Epithelial cell of prostate (primary cell): ENCODE measurements around the genes RUVBL1 and ACAD9.

- RRBS: no CpG with 5 or more reads among the region's 4 CpGs
Observed at GRCh38 chr3:128113918-128114345, 9.7 kb downstream of the RUVBL1 start.

GRCh38 chr3:128123464-128124361, at the start of gene RUVBL1:
Gene RUVBL1, minus strand, starts transcription at chr3:128123812.
- RRBS: 1% methylated on average over 22 of the region's 56 CpGs

- RRBS: no CpG with 5 or more reads among the region's 8 CpGs
Observed at GRCh38 chr3:128151507-128152167, 1.6 kb upstream of the EEFSEC start.

DNA sequence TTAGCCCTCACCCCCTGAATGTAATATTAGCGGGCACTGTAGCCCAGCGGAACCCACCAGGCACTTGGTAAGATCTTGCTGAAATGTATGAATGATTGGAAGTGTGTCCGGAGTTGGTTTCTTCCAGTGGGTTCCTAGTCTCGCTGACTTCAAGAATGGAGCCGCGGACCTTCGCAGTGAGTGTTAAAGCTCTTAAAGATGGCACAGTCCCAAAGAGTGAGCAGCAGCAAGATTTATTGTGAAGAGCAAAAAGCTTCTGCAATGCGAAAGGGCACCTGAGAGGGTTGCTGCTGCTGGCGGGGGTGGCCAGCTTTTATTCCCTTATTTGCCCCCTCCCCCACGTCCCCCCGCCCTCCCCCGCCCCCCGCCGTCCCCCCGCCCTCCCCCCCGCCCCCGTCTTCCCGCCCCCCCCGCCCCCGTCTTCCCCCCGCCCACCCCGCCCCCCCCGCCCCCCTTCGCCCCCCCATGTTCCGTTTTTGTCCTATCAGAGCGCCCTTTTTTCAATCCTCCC, 671 bp upstream of the EEFSEC start:
- RRBS: no CpG with 5 or more reads among the region's 26 CpGs

GRCh38 chr3:128231451-128231996, 78.2 kb downstream of the EEFSEC start:
- RRBS: no CpG with 5 or more reads among the region's 6 CpGs

- RRBS: no CpG with 5 or more reads among the region's 6 CpGs
Observed at GRCh38 chr3:128412959-128413292, 53.8 kb downstream of the DNAJB8 start.

- RRBS: no CpG with 5 or more reads among the region's 5 CpGs
Observed at GRCh38 chr3:128478106-128478972, 11.6 kb upstream of the DNAJB8 start.

DNA sequence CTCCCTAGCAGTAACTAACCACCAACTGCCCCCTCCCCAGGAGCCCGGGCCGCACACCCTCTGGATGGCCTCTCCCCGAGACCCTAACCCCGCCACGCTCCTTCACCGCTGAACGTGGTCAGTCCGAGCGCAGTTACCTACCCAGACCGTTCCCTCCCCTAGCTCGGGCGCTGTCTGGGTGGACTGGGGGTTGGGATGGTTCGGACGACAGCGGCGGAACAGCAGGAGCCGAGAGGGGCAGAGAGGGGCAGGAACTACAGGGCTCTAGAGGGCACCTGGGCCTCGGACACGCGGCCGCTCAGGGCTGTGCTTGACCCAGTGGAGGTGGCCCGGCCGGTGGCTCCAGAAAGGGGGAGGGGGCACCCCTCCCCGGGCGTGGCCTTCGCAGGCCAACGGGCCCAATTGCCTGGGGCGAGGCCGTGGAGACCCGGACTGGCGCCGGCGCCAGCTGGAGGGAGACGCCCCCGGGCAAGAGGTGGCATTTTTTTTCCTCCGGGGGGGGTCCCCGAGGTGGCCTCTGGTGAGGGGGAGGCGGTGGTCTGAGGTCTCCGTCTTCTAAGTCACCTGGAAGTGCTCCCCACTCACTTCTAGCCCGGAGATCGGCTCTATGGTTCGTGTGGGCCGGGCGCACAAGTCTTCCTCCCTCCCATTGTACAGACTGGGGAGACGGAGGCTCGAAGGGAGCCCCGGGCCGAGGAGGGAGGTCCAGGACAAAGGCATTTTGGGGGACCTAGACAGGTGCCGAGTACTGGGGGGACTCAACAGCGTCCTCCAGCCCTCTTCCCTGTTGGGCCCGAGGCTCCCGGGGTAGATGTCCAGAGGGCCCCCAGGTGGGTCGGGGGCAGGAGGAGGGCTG, 4.6 kb downstream of the GATA2 start:
- RRBS: 2% methylated on average over 17 of the region's 53 CpGs

- RRBS: no CpG with 5 or more reads among the region's 10 CpGs
Observed at GRCh38 chr3:128523214-128523711, 30.3 kb upstream of the GATA2 start.

- RRBS: no CpG with 5 or more reads among the region's 42 CpGs
Observed at GRCh38 chr3:128653518-128654493, 3.2 kb upstream of the RPN1 start.

DNA sequence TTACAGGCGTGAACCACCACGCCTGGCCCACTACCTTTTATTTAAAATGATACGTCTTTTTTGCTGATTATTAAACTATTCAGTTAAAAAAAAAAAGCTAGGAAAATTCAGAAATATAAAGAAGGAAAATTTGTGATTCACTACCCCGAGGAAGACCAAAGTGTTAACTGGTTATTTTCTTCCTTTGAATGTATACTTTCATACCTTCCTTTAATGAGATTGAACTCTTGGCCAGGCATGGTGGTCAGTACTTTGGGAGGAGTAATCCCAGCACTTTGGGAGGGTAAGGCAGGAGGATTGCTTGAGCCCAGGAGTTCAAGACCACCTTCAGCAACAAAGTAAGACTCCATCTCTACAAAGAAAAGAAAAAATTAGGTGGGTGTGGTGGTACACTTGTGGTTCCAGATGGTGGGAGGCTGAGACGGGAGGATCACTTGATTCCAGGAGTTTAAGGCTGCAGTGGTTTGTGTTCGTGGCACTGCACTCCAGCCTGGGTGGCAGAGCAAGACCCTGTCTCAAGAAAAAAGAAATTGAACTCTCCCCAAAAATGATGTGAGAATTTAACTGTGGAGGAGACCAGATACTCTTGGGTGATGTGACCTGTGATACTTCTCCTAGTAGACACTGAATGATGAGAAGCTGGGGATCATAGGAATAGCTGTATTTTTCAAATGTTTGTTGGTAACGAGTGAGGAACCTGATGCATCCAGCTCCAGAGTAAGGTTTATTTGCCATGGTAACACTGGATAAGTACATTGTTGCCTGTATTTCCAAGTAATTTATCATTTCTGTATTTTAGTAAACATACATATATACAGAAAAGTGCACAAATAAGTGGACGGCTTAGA, 6.6 kb downstream of the RAB7A start:
- RRBS: no CpG with 5 or more reads among the region's 8 CpGs

DNA sequence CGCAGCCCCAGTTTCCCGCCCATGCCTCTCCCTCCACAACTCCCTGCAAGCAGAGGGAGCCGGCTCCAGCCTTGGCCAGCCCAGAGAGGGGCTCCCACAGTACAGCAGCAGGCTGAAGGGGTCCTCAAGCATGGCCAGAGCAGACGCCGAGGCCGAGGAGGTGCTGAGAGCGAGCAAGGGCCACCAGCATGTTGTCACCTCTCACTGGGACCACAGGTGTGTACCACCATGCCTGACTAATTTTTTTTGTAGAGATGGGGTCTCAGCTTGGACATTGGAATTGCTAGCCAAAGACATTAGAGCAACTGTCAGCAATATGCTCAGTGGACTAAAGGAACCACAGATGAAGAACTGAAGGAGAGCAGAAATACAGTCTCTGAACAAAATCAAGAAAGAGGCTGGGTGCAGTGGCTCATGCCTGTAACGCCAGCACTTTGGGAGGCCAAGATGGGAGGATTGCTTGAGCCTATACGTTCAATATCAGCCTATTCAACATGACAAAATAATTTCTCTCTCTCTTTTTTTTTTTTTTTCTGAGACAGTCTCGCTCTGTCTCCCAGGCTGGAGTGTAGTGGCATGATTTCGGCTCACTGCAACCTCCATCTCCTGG, 17.4 kb downstream of the RAB7A start:
- RRBS: no CpG with 5 or more reads among the region's 11 CpGs

GRCh38 chr3:128767035-128767939, 41.3 kb downstream of the RAB7A start:
- RRBS: no CpG with 5 or more reads among the region's 7 CpGs

DNA sequence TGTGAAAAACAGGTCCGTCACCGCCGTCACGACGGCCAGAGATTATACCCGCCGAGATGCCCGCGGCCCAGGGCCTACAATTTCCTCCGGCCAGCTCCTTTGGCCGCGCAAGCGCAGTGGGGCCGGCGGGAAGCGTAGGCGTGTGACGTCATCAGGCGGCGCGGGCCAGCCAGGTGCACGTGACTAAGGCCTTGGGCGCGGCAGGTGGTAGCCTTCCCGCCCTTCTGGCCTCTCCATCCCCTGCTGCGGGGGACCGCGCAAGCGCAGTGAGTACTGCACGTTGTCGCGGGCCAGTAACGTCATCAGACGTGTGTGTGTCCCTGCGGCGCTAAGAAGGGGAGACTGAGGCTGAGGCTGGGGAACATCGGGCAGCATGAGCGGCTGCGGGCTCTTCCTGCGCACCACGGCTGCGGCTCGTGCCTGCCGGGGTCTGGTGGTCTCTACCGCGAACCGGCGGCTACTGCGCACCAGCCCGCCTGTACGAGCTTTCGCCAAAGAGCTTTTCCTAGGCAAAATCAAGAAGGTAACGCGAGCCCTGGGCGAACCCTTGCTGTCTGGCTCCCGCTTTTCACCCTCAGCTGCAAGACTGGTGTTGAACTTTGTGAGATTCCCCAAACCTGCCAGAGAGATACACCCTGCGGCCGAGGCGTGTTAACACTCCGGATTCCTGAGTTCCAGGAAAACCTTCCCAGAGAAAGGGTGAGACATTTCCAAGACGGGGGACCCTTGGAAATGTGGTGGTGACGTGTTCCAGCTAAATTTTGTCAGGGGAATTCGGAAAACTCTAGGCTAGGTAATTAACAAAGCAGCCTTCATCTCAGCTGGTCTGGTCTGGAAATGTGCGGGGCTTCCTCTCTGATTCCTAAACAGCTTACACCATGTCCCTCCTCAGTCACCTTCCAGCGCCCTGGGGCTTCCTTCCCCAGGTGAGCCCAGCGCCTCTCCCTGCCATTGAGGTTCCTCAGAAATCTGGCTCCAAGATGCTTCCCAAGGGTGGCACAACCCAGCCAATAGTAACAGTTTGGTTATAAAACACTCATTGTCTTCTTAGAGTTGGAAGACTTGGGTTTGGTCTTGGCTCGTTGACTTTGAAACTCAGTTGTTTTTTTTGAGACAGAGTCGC, at the start of gene ACAD9:
TSS of gene ACAD9 (plus strand) at position 302 of the 1,123 bp plus-strand sequence.
- RRBS: no CpG with 5 or more reads among the region's 68 CpGs

- RRBS: no CpG with 5 or more reads among the region's 1 CpG
Observed at GRCh38 chr3:128882118-128882405, 2.6 kb downstream of the ACAD9 start.

DNA sequence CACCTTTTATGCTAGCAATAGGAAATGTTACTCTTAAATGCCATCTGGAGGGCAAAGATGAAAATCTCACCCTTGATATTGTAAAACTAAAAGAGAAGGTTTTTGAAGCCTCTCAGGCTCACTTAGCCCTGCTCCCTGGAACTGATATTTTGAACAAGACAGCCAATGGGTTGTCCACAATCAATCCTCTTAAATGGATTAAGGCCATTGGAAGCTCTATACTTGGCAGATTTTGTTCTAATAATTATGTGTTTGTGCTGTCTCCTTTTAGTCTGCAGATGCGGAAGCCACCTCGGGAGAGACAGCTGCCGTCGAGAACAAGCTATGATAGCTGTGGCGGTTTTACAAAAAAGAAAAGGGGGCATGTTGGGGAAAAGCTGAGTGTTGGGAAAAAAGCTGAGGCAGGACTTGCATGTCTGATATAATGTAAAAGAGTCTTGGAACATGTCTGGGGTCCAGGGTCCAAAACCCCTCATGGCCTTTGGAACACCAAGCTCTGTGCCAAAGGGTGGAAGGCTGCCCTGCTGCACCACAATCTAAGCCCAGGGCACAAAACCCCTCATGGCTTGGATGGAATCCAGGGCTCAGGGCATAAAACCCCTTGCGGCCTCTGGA, 44.4 kb downstream of the ACAD9 start:
- RRBS: no CpG with 5 or more reads among the region's 6 CpGs

- RRBS: no CpG with 5 or more reads among the region's 9 CpGs
Observed at GRCh38 chr3:128971323-128972229, 22.3 kb downstream of the CFAP92 start.

- RRBS: no CpG with 5 or more reads among the region's 9 CpGs
Observed at GRCh38 chr3:129056324-129057158, 4.0 kb upstream of the GP9 start.

GRCh38 chr3:129065124-129066121, 4.8 kb downstream of the GP9 start:
- RRBS: no CpG with 5 or more reads among the region's 17 CpGs